GM23248 (cell line): ENCODE measurements around a stretch of chr14.

DNA sequence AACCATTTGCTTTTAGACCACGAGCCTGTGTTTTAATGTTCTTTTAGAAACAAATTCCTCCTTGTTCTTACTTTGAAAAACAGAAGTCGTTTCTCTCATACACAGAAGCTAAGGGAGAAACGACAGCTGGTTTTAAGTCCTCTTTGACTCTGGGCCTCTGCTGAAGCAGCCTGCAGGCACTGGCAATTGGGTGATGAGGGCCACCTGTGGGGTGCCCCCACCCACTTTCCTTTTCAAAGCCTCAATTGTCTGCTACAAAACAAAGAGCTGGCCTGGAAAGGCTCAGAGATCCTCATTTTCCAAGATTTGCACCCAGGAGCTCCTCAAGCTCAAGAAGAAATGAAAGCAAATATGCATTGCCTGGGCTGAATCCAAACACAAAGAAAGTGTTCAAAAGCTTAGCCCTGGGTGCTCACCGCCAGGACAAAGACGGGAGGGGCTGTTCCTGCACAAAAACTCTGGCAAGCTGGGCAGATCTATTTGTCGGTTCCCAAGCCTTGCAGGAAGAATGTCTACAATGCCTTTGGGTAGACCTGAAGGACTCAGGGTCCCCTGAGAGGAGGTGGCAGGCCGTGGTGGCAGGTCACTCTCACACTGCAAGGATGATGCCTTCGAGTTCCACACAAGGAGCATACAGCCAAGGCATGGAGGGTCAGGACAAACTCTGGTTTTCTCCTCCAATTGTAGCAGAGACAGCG, 90.1 kb upstream of the CLMN start:
- RAMPAGE, long total RNA = no peak

- RAMPAGE, long total RNA = no peak
Observed at GRCh38 chr14:95412169-95413077, 92.7 kb upstream of the CLMN start.

- RAMPAGE, long total RNA = no peak
Observed at GRCh38 chr14:95497549-95497748, 19.0 kb downstream of the SYNE3 start.

GRCh38 chr14:95515699-95516435, 583 bp downstream of the SYNE3 start:
- RAMPAGE, long total RNA = no peak

DNA sequence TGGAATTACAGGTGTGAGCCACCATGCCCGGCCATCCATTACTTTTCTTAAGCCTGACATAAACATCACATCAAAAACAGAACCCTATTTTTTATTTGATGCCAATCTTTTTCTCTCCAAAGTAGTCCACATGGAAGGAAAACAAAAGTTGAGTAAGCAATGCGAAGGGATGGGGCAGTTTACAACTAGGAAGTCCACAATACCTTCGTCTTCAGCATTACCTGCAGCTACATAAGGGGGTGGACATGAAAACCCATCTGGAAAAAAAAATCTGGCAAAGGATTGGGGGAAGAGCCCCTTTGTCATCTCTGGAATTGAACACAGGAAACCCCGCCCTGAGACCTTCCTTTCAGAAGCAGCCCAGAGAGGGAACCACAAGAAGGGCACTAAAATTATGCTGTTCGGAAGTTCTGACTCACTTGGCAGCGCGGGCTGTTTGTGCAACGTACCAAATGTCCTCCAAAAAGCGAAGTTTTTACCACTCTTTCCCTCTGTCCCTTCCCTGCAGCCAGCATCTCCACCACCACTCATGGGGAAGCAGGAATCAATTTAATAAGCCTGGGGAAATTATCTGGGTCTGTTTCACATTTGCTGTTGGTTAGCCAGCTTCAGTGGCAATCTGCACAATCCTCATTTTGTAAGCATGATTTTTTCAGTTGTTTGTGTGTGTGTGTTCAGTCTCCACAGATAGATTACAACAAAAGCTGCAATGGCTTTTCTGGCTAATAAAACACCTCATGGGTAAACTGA, 3.2 kb upstream of the SYNE3 start:
- RAMPAGE, long total RNA = no peak

DNA sequence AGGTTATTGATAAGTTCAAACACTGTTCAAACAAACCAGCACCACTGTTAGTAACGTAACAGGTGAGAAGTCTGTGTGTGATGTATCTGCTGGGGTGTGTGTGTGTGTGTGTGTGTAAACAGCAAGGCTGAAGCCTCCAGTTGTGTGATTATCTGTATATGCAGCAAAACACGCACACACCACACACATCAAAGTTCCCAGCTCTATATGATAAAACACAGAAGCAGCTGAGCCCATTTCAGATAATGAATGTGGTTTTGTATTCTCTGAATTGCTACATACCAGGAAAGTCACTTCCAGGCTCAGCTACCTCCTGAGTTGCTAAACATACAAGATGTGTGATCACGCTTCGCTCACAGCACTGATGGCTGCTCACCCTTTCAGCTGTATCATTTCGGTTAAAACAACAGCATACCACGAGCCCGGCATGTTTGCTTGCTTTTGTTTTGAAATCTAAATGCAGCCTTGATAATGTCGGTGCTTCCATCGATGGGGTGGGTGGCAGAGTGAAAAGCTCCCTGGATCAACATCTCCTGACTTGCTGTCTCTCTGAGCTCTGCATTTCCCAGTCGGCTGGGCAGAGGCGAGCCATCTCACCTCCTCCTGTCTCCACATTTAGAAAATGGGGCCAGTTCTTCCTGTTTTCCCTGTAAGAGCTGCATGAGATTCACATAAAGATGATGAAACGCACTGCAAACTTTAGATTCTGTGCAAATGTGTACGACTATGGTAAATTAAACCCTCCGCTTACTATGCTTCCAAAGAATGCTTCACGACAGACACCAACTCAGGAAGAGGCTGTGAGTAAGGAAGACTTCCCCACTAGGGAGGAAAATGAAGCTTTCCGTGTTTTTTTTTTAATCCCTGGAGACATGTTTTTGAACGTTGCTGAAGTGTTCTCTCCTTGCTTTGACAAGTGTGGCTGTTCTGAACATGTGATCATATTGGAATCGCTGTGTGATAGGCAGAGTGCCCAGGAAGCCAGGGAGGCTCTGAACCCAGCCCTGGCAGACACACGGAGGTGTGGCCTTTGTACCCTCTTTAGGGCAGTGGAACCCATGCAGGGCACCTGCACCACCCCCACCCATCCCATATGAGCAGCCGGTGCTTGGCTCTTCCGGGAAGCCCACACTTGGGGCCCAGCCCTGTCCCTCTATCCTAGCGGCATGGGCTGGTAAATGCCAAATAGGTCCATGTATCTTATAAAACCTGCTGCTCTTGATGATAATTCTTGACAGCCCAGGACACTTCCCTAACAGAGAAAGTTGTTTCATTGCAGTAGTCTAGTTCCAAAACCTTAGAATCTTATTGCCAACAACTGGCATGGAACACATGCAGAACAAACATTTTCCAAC, 7.3 kb upstream of the SYNE3 start:
- RAMPAGE, long total RNA = no peak

DNA sequence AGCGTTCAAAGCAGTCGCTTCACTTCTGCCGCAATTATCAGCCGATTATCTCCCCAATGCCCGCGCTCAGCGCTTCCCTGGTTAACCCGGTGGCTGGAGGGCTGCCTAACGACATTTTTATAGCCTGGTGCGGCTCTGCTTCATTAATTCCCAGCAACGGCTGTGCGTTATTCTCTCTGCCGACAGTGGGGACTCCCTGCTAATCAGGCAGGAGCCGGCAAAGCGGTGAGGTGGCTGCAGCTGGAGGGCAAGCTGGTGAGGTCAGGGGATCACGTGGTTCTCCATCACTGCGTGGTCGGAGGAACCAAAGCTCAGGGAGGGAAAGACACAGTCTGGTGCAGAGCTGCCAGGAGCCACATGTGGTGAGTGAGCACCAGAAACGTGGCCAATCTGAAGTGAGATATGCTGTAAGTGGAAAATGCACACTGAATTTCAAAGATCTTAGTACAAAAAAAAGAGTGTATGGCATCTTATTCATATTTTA, 63.0 kb downstream of the GLRX5 start:
- RAMPAGE, long total RNA = no peak

DNA sequence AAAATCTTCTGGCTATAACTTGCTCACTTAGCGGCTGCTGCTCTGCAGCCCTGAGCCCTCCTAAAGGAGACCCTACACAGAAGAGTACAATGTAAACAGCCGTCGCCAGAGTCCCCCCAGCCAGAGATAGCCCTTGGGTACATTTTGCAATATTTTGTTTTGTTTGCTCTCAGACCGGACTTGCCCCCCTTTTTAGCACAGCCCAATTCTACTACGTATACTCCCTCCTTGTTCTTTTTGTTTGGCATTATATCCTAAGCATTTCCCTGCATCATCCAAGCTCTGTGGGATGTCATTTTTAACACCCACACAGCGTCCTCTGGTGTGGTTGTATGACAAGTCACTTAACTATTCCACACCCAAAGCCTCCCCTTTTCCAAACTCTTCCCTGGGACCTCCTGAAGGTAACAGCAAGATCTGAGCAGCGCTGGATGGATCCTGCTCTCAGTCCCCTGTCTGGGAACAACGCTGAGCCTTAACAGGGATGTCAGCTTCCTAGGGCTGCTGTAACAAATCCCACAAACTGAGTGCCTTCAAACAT, 25.4 kb upstream of the TCL1B start:
- RAMPAGE, long total RNA = no peak

GRCh38 chr14:96030068-96030714, 9.0 kb upstream of the C14orf132 start:
- RAMPAGE, long total RNA = no peak

GRCh38 chr14:96032096-96032380, 7.1 kb upstream of the C14orf132 start:
- RAMPAGE, long total RNA = no peak

DNA sequence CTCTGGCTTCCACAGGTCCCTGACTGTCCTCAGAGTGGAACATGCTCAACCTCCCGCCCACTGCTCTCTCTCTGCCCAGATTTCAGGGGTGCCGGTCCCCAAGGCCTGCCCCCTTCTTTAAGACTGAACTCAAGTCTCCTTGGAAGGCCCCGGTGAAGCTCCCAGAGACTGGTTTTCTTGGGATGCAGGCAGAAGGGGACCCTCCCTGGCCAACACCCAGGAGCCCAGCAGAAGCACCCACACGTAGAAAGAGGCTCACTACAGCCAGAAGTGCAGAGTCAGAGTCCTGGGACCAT, 50.4 kb downstream of the C14orf132 start:
- RAMPAGE, long total RNA = no peak

DNA sequence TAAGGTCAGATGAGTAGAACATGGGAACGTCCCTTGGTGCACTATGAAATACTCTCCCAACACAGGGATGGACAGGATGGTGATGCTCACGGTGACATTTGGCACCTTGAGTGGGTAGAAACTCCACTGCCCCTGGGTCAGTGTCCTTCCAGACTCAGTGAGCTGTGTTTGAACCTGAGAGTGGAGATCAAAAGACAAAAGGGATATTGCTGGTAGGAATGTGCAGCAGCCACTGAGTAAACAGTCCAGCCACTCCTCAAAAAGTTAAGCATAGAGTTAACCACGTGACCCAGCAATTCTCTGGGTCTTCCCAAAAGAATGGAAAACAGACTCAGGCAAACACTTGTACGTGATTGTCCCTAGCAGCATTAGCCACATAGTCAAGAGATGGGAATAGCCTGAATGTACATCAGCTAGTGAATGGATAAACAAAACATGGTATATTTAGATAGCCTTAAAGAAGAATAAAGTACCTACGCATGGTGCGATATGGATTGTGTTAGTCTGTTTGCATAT, 9.0 kb upstream of the BDKRB2 start:
- RAMPAGE, long total RNA = no peak

- RAMPAGE, long total RNA = no peak
Observed at GRCh38 chr14:96256481-96256957, 509 bp downstream of the BDKRB1 start.

DNA sequence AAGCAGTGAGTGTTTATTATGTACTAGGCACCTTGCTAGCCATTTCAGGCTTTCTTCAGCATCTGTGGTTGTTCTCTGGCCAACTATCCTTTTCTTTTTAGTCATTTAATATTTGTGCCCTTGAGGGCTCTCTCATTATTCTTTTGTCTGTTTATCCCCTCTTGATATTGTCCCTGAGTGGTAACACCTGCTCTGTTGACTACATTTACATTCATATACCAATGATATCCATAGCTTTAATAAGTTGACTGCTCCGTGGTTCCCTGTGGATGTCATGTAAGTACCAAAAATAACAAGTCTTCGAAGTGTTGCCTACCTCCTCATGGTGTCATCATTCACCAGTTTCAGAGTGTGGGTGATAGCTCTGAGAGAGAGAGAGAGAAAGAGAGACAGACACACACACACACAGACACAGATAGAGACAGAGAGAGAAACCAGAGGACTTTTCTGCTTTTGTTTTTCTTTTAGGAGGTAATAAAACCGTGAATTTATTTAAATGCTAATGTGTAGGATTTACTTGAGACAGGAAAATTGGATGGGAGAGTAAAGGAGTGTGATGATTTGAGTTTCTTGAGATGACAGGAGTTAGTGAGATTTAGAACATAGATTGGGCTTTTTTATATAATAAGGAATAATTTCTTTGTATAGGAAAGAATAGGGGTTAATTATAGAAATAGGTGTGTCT, 52.2 kb downstream of the PAPOLA start:
- RAMPAGE, long total RNA = no peak

DNA sequence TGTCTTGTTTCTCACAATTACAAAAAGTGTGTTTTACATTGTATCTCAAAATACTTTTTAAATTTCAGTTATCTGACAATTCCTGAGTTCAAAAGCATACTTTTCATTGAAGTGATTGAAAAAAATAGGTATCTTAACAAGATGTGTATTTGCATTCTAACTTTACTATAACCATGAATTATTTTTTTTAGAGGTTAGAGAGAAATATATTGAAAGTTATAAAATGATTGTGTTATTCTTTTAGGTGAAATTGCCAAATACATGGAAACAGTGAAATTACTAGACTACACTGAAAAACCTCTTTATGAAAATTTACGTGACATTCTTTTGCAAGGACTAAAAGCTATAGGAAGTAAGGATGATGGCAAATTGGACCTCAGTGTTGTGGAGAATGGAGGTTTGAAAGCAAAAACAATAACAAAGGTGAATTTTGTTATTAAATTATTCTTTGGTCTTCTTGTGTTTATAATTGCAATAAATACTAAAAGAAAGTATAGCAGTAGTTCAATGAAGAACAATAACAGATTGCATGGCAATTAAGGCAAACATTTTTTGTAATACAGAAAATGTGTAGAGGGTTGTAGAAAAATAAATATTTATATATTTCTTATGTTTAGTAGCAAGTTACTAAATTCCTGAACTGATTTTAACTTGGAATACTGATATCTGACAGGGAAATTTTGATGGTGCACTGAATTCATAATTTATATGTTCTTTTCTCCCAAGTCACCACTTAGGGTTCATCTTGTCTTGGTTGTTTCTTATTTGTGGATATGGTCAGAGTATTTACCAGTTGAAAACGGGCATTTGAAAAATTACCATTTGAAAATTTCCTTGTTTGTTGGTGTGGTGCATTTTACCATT, 63.4 kb downstream of the VRK1 start:
- RAMPAGE, long total RNA = no peak

DNA sequence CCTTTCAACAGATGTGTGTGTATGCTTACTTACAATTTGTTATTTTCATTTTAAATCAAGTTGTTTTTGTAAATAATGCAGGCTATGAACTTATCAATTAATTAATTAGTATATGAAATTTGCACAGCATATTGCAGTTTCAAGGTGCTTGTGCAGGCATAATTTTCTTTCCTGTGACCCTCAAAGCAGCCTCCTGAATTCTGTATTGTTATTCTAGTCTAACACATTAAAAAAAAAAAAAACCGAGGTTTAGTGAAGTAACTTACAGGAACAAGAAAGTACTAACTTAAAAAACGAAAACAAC, 905.5 kb downstream of the VRK1 start:
- RAMPAGE, long total RNA = no peak

- RAMPAGE, long total RNA = no peak
Observed at GRCh38 chr14:97706968-97707203, 909.7 kb downstream of the VRK1 start.

- RAMPAGE, long total RNA = no peak
Observed at GRCh38 chr14:97977640-97978353, 1180.6 kb downstream of the VRK1 start.

DNA sequence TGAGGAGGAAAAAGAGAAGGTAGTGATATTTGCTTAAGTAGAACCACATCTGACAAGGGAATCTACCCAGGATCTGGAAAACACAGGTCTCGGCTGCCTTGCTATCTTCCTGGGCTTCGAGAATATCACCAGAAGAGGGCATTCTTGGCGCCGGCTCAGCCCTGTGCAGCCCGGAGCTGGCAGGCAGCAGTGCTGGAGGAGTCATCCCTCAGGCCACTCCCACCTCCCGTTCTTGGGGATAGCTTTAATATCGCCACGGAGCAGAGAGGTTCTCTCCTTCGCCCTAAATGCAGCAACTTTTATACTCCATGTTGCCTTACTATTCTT, 1181.2 kb downstream of the VRK1 start:
- RAMPAGE, long total RNA = no peak

- RAMPAGE, long total RNA = no peak
Observed at GRCh38 chr14:98138089-98138699, 1133.8 kb downstream of the BCL11B start.